Measurements from ENCODE around the genes SLC4A1, GPATCH8, MEIOC and SPATA32.

- PRO-cap: no peak
Observed at GRCh38 chr17:44212968-44213790, 6.3 kb downstream of the UBTF start.

DNA sequence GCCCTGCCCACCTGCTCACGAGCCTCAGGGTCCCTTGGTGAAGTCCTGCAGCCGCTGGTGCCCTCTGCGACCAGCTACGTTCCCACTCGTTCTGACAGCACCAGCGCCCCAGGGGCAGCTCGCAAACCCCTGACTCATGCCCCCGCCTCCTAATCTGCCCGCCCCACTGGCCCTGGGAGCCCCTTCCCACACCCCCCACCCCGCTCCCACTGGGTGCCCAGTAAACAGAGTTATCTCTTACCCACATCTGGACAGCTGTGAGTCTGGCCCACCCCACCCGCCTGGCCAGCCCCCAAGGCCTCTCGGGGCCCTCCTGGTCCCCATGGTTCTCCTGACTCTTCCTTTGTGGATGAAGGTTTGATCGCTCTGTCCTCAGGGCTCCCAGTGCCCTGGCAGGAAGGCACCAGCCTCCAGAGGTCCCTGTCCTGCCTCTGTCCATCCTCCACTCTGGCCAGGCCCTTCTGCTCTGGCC lies at the start of gene SLC4A1:
TSS of gene SLC4A1 (minus strand) at position 93 of the 472 bp plus-strand sequence.
- PRO-cap: no peak

- PRO-cap: no peak
Observed at GRCh38 chr17:44317206-44318485, 7.0 kb downstream of the SLC25A39 start.

- PRO-cap: bidirectional peak, plus-strand start at chr17:44503498, minus-strand start at chr17:44503391; bidirectional peak, plus-strand start at chr17:44503662, minus-strand start at chr17:44503589
Observed at GRCh38 chr17:44502903-44504136, at the start of gene GPATCH8. TSS of gene GPATCH8 (minus strand) at chr17:44503406.

DNA sequence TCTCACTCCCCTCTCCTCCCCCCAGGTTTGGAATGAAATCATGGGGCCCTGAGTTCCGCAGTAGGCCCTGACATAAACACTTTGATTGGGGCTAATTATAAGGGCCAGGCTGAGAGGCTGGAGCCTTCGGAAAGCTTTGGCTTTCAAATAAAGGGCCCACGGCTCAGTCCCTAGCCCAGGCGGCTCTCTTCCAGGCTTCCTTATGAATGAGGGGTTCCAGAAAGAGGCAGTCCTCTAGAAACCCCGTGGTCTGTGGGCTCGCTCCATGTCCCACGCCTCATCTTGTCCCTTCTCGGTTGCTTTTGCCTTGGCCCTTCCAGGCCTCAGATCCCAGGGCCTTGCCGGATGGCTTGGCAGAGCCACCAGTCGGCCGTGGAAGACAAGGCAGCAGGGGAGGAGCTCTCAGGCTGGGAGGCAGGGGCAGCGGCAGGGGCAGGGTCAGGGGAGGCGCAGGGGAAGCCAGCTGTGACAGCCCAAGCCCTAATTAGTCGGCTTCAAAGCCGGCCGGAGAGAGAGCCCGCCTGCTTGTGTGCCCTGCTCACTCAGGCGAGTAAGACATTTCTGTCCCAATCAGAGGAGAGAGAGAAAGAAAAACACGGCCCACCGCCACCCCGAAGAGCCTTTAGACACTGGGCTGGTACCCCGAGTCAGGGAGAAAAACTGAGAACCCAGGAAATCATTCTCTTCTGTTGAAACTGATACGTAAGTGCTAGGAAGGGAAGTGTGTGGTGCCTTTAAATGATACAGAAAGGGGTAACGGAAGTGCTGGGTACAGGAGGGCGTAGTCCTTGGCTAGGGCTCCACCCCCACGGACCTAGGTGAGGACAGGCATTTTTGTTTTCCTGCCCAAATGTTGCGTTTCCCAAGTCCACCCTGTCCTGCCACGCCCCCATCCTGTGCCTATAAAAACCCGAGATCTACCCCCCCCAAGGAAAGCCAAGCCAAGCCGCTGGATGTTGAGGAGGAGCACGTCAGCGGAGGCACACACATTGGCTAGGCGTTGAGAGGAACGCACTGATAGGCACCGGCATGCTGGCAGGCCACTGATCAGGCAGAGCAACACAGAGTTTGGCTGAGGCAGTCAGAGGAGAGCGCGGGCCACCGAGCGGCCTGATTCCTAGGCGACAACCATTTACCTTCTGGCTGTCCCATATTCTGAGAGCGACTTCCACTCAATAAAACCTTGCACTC lies 27.8 kb upstream of the MEIOC start:
- PRO-cap: unidirectional peak, plus-strand start at position 497 of the sequence

DNA sequence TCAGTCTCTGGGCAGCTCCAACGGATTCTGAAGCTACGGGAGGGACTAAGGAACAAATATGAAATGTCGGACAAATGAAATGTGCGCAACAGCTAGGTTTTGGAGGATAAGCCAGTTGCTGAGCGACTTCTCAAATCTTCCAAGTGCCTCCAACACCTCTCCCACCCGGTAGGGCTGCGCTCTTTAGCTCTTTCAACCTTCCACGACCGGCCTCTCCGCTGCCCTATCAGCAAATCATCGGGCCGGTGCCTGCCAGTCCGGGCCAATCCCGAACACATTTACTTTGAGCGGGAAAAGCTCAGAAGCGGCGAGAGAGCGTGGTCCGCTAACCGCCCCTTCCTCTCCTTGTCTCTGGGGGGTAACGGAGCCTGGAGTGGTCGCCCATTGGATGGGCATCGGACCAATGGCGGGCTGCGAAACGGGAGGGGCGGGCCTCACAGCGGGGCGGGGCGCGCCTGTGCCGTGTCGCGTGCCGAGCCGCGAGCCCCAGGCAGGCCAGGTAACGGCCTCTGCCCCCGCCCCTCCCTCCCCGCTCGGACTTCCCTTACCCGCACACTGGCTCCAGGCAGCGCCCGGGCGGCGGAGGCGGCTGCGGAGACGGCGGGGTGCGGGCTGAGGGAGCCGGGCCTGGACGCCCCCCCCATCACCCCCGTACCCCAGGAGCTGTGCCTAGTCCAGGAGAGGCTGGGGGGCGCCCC lies at the start of gene MEIOC:
TSS of gene MEIOC (plus strand) at position 553 of the 698 bp plus-strand sequence.
- PRO-cap: no peak

DNA sequence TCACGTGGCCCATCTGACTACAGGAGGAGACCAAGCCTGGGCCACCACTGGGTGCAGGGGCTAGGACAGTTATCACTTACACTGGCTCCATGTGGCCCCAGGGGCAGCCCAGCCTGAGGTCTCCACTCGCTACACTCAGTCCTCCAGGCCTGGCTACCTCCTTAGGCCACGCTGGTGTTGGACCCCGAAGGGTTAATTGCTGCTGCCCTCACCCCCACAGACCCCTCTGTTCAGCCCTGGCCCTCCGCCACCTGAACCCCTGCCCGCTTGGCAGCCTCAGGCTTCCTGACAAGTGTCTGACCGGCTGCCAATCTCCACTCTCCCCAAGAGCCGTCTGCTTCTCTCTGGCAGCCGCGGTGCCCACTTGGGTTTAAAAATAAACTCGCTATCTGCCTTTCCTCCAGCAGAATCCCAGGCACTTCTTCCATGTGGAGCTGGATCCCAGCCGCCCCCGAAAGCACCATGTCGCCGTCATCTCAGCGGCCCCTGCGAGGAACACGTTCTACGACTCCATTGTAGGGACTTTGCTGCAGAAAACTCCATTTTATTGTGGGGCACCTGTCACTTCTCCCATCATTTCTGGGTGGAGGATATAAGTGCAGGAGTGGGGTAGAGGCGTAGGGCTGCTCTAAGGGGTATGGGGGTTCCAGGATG lies 27.9 kb downstream of the ADAM11 start:
- PRO-cap: no peak

DNA sequence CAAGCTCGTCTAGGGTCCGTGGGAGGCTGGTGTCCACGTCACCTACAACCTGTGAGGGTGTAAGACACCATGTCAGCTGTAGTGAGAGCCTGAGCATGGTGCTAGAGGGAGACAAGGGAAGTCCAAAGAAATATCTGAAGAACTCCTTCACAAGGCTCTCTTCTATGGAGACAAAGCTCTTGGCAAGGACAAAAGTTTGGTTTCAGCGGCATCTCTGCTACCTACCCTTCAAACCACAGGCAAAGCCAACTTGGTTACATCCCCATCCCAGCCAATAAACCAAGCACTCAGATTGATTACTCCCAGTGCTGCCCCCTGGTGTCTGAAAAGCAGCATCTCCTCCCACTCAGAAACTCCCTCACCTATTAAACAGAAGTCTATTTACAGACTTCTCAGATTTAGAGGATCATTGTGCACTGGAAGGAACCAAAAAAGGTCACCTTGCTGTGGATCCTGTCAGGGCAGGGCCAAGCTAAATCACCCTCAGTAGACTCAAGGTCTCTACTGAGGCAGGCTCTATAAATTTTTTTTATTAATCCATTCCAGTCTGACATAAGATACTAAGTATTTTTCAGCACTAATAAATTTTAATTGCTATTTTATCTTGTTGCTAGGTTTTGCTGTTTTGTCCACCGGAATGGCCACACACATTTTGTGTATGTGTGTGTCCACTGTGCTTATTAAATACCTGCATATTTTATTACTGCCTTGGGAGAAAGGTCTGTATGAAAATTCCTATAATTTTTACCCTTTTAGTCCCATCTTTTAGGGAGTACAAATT lies 17.5 kb downstream of the HIGD1B start:
- PRO-cap: no peak

DNA sequence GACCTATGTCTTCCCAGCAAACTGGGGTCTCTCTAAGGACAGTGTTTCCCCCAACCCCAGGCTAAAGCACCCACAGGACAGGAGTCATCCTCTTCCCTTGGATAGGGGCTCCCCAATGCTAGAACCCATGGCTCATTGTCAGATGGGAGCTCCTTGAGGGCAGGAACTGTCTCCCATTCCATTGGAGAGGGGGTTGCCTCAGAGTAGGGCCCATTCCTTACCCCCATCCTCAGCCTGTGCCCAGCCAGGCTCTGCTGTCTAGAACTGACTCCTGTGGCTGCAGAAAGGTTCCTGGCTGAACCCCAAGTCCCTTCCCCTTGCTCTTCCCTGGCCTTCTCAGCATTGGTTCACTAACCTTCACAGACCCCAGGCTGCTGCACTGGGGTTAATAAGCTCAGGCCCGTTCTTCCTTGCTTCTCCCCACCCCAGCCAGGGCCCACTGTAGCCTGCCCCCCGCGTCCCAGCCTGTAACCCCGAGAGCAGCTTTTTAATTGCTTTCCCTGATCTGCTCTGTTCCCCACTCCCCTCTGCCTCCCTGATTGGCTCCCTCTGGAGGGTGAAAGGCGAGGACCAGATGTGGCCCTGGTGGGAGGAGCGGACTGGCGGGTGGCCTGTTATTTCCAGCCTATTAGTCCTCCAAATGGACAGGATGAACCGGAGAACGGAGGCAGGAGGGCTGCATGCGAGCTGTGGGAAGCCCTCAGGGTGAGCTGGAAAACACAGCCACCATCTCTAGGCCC lies 5.9 kb upstream of the GFAP start:
- PRO-cap: no peak

DNA sequence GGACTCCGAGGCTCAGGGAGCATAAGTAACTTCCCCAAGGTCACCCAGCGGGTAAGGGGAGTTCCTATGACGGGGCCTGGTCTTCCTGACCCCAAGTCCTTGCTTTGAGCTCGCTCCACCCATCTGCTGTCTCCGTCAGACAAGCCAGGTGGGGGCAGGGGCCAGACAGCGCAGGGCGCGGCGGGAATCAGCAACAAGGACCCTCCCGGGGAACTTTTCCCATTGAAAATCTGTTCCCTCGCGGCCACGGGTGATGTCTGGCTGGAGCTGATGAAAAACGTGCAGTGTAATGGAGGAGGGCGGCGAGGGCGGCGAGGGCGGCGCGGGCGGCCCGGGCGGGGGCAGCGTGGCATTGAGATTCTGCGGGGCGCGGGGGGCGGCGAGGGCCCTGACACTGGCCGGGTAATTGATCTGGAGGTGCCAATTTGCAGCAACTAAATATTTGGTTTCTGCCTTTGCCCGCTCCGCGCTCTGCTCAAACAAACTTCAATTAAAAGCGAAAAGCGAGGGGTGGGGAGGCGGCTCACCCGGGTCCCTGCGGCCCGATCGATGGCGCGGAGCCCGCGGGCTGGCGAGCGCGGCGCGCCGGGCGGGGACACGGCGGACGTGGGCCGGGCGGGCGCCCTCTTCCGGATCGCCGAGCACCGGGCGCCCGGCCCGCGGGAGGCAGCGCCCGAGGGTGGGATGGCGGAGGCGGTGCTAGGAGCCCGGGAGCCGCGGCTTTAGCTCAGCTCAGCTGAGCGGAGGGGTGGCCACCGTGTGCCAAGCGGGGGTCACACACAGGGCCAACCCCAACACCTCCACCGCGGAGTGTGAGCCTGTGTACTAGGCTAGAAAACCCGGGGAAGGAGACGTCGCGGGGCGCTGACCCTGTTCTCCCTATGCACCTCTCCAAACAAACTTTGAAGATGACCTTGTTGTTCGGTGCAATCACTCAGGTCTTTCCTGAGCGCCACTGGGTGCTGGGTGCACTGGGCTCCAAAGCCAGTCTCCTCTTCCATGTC lies 32.3 kb downstream of the DCAKD start:
- PRO-cap: unidirectional peak, plus-strand start at position 169 of the sequence

DNA sequence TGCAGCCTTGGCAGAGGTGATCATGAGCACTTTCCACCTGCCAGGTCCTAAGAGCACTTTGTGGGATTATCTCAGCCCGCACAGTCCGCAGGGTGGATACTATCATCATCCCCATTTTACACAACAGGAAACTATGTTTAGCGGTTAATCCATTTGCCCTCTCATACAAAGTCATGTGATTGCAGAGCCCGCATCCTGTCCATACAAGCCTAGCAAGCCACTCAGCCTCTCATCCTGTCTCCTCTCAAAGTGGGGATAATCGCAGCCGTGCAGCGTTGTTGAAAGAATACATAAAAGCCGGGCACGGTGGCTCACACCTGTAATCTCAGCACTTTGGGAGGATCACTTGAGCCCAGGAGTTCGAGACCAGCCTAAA lies 847 bp upstream of the DCAKD start:
- PRO-cap: no peak

DNA sequence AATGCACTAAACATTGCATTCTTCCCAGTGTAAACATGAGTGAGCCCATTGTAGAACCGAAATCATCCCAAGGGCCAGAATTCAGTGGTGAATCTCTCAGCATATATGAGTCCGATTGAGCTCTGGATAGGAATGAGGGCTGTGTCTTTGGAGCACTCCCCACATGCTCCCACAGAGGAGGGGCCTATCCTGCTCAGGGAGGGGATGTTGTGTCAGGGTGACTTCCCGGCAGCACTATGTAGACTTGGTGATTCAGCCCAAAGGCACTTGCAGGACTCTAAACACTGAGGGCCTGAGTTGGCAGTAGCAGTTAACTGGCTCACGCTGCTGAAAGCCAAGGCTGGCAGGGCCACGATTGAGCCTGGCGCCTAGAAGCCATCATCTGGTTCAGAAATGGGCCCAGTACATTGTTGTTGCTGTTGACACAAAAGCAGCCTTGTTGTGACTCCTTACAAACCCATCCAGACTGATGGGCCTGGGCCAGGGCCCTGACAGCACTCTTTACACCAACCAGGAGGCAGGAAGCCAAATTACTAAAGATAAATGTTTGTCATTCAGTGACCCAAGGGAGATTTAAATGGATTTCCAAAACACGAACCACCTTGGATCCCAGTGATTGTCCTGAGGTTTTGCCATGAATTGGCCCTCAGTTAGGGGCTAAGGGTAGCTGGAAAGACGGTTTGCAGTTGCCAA lies 31.9 kb downstream of the NMT1 start:
- PRO-cap: no peak

- PRO-cap: no peak
Observed at GRCh38 chr17:45116525-45116957, 15.8 kb downstream of the PLCD3 start.

GRCh38 chr17:45224951-45225830 lies 3.5 kb downstream of the FMNL1 start:
- PRO-cap: no peak

DNA sequence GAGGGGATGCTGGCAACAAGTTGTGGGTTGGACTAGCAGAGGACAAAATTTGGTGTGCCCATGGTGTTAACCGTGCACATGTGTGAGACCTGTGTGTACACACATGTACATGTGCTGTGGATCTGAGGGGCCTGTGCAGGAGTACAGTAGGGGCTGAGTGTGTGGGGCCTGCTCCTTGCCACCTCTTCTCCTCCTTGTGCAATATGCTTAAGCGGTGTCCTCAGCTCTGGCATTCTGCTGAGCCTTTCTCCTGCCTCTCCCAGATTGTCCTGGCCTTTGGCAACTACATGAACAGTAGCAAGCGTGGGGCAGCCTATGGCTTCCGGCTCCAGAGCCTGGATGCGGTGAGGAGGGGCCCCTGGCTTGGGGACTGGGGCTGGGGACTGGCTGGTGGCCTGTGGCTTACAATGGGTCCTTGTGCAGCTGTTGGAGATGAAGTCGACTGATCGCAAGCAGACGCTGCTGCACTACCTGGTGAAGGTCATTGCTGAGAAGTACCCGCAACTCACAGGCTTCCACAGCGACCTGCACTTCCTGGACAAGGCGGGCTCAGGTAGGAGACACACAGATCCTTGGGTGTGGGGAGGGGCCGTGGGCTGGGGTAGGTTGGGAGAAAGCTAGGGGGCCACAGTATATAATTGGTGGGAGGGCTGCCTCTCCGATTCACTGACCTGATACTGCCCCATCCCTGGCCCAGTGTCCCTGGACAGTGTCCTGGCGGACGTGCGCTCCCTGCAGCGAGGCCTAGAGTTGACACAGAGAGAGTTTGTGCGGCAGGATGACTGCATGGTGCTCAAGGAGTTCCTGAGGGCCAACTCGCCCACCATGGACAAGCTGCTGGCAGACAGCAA lies 17.1 kb downstream of the SPATA32 start:
- PRO-cap: no peak

- PRO-cap: bidirectional peak, plus-strand start at chr17:45262032, minus-strand start at chr17:45262031; bidirectional peak, plus-strand start at chr17:45262365, minus-strand start at chr17:45262269
Observed at GRCh38 chr17:45261543-45262742, at the start of gene SPATA32. TSS of gene SPATA32 (minus strand) at chr17:45262094.

GRCh38 chr17:45293267-45294489 lies 23.1 kb downstream of the MAP3K14 start:
- PRO-cap: no peak

DNA sequence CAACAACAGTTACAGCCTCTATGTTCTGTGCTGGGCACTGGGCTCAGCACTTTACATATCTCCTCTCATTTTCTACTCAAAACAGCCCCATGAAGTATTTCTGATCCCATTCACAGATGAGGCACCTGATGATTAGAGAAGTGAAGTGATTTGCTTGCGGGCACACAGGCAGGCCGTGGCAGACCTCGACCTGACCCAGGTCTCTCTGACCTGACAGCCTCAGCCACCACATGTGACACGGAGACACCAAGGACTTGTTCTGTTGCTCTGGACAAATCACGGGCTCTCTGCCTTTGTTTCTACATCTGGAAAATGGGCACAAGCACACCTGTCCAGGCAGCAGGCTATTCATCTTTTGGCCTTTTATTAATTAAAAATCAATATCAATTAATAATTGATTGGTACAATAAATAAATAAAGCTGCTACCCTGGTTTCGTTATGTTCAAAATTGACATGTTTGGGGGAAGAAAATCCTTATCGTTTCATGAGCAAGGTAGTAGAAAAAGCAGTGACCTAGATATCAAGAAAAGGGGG lies 3.4 kb downstream of the MAP3K14 start:
- PRO-cap: no peak

- PRO-cap: no peak
Observed at GRCh38 chr17:45332857-45333662, 16.2 kb upstream of the MAP3K14 start.

GRCh38 chr17:45371592-45372343 lies 54.9 kb upstream of the MAP3K14 start:
- PRO-cap: bidirectional peak, plus-strand start at chr17:45371876, minus-strand start at chr17:45371812